Paraaortic lymph node (tissue), 1 donor: ENCODE measurements around the genes KDM2A, RAD9A and TBX10.

- PRO-cap = no peak
Measured at GRCh38 chr11:66847871-66848660, 4.8 kb downstream of the RCE1 start.

- PRO-cap = no peak
Measured at GRCh38 chr11:66863508-66864128, 6.8 kb downstream of the LRFN4 start.

- PRO-cap = no peak
Measured at GRCh38 chr11:66883594-66883925, 26.7 kb downstream of the LRFN4 start.

DNA sequence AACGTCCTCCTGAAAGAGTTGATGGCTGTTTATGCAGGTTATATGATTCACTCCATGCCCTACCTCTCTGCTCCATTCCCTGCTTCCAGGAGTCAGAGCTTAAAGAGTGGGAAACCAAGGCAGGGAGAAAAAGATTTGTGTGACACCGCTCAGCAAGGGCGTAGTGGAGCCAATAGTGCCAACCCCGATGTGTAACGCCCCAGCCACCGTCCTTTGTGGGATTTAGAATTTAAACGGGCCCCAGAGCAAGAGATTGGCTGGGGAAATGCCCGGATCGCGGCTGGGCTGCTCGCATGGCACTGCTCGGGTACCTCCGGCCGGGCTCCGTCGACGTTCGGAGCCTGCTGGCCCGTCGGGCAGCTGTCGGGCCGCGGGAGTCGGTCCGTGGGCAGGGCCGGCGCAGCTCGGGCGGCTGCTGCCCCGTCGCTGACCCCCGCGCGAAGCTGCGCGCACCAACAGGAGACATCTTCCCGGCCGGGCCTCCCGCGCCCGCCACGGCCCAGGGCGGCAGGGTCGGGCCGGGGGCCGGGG is 1.5 kb upstream of the KDM2A start:
- PRO-cap = no peak

- PRO-cap = bidirectional peak, plus-strand start at chr11:67119275, minus-strand start at chr11:67118905
Measured at GRCh38 chr11:67118806-67119588, at the start of gene KDM2A. TSS of gene KDM2A (plus strand) at chr11:67119263.

DNA sequence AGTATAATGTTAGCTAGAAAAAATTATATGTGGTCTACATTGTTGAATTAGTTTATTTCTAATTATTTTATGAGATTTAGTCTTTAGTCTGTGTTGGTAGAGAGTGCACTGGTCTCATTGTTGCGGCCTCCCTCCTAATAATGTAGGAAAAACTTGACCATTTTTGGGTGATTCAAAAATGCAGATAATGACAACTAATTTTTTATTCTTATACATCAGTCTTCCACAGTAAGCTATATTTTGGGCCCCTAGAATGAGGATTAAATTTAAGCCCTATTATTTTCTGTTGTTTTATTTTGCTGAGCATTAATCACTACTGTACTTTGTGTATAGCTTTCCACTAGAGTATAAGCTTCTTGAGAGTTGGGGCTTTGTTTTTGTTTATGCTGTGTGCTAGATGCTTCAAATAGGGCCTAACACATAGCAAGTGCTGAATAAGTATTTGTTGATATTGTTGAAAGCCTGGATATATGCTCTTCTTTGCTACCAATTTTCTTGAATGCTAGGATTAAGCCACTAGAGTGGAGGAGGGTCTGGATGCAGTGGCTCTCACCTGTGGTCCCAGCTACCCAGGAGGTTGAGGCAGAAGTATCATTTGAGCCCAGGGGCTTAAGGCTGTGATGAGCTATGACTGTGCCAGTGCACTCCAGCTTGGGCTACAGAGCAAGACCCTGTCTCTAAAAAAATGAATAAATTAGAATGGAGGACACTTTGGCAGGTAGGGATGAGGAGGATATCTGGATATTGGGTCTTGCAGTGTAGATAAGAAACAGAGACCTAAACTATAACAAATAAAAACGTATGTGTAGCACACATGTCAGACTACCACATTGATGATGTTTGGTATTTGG is 9.6 kb downstream of the KDM2A start:
- PRO-cap = no peak

DNA sequence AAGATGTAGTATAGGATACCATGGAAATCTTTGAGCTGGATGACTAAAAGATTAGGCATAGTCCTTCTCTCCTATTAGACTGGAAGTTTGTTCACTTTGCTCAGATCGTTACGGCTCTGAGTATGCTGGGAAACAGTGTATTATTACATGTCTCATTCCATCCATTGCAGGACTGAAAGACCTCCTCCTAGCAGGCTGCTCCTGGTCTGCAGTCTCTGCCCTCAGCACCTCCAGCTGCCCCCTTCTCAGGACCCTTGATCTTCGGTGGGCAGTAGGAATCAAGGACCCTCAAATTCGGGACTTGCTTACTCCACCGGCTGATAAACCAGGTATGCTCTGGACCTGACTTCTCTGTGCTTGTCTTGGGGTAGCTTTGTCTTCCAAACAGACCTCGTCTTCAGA is 13.0 kb upstream of the GRK2 start:
- PRO-cap = no peak

- PRO-cap = no peak
Measured at GRCh38 chr11:67256843-67257913, 9.1 kb upstream of the GRK2 start.

- PRO-cap = no peak
Measured at GRCh38 chr11:67299168-67300110, 3.9 kb upstream of the SSH3 start.

DNA sequence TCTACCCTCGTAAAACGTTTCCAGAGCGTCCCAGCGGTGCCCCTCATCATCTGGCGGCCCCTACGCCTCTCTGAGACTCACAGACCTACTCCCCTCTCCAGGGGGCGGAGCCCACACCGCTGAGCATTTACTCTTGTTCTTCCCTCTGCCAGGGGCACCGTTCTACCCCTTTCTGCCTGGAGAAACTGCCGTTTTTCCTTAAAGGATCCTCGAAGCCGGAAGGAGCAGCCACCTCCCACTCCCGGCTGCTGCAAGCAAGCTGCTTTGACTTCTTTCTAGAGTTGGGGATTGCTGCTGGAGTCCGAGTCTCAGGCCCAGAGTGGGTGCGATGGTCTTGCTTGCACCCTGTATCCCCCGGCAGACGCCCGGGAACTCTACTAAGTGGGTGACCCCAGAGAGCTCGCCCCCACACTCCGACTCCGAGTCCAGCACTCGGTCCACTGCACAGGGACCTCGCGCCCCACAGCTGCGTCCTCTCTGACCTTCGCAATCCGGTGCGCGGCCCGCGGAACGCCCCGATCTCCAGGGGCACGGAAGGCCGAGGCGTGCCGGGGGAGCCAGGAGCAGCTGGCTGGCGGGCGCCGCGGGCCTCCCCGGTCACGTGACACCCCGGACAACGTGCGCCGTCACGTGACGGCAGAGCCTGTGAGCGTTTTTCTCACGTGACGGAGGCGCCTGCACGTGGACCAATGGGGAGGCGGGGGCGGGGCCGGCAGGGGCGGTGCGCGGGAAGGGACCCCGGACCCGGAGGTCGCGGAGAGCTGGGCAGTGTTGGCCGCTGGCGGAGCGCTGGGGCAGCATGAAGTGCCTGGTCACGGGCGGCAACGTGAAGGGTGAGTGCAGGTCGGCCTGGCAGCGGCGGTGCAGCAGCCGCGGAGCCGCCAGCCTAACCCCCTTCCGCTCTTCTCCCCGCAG is at the start of gene RAD9A:
RAD9A (plus strand) TSS at position 741 of the 915 bp plus-strand sequence.
- PRO-cap = bidirectional peak, plus-strand start at position 715 of the sequence, minus-strand start at position 606 of the sequence

DNA sequence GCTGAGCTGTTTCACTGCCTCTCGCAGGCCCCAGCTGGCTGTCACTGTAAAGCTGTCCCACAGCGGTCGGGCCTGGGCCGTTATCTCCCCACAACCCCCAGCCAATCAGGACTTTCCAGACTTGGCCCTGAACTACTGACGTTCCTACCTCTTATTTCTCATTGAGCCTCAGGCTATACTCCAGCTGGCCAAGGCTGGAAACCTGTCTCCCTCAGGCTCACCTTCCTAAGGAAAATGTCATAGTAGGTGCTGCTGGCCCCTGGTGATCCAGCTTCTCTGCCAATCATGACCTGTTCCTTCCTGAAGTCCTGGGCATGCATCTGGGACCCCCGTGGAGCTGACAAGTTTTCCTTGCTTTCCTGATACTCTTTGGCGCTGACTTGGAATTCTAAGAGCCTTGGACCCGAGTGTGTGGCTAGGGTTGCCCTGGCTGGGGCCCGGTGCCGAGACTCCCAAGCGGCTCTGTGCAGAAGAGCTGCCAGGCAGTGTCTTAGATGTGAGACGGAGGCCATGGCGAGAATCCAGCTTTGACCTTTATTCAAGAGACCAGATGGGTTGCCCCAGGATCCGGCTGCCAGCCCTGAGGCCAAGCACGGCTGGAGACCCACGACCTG is 3.9 kb downstream of the PPP1CA start:
- PRO-cap = no peak

DNA sequence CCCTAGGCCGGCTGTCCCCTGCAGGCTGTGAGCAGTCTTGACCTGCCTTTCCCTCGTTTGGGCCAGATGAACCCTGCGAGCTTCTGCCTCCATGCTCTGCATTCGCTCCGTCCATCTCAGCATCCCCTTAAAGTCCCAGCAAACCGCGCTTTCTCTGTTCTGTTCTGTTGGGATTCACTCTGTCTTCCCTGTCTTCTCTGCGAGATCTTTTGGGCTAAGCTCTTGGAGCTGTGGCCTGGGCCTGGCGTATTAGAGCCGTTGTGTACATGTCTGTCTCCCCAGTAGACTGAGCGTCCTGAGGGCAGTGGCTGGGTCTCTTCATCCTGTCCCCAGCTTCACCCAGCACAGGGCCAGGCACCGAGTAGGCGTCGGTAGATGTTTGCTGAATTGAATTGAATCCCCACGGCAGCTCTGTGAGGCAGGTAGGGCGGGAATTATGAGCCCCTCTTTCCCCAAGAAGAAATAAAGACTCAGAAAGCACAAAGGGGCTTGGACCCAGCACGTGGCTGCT is 3.8 kb downstream of the RPS6KB2 start:
- PRO-cap = no peak

GRCh38 chr11:67441827-67442736 is 1.2 kb downstream of the CORO1B start:
- PRO-cap = no peak

- PRO-cap = no peak
Measured at GRCh38 chr11:67581310-67581987, 2.2 kb upstream of the GSTP1 start.

GRCh38 chr11:67630612-67631277 is 1.0 kb upstream of the NUDT8 start:
- PRO-cap = no peak

GRCh38 chr11:67639639-67640075 is at the start of gene TBX10:
TSS of gene TBX10 (minus strand) at chr11:67639763.
- PRO-cap = no peak

DNA sequence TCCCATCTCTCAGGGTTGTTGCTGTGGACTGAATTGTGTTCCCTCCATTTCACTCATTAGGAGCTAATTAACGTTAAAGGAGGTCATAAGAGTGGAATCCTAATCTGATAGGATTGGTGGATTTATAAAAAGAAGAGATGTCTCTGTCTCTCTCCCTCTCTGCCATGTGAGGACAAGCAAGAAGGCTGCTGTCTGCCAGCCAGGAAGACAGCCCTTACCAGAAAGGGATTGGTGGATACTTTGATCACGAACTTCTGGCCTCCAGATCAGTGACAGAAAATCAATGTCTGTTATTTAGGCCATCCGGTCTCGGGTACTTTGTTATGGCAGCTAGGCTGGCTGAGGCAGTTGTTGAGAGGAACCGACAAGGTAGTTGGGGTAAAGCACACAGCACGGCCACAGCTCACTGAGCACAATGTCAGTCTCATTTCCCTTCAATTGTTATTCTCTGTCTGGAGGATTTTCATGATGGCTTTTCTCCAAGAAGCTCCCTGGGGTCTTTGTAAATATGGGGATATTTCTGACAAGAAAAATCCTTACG is 72.8 kb upstream of the ALDH3B2 start:
- PRO-cap = no peak

- PRO-cap = no peak
Measured at GRCh38 chr11:67887078-67887814, 116.7 kb downstream of the UNC93B1 start.

- PRO-cap = no peak
Measured at GRCh38 chr11:68004776-68005368, 975 bp upstream of the UNC93B1 start.

- PRO-cap = no peak
Measured at GRCh38 chr11:68011124-68011501, 986 bp downstream of the ALDH3B1 start.